Lower leg skin (tissue), 2 donors: ENCODE results near the genes ADTRP and RANBP9.

GRCh38 chr6:11423530-11423966 is 114.0 kb upstream of the TMEM170B start:
- PRO-cap = no peak
- RAMPAGE, long total RNA, 2 experiments = no peak in any of the 2 experiments

DNA sequence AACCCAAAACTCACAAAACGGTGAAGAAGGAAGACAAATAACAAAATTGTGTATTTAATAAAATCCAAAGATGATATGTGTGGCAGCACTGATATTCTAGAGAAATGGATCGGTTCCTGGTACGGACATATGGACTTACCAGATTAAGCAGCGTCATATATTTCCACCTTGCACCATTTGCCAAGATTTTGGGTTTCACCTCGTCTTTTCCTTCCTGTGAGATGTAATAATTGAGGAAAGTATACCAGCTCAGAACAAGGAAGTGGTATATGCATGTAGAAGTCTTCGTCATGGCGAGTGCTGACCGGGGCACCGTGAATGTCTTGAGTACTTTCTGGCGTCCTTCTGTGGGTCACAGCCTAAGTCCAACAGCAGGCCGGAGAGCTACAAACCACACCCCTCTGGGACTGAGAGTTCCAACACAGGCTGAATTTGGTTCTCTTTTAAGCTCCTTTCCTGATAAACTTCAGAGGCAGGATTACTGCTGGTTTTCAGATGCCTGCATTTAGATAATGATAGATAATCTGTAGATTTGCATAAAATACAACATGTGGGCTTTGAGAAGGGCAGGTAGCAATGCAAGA is at the start of gene ADTRP:
Gene ADTRP (minus strand): TSS at position 336 of the 584 bp plus-strand sequence.
- PRO-cap = no peak
- RAMPAGE, long total RNA, 2 experiments = no peak in any of the 2 experiments

GRCh38 chr6:11950133-11950580 is 62.0 kb upstream of the HIVEP1 start:
- PRO-cap = no peak
- RAMPAGE, long total RNA, 2 experiments = no peak in any of the 2 experiments

DNA sequence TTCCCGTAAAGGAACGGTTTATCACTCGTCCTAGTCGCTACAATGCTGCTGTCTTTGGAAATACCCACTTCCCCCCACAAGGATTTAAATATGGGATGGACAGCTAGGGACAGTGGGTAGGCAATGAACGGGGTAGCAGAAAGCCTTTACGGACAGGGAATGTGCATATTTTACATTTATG is 1.1 kb downstream of the HIVEP1 start:
- PRO-cap = no peak
- RAMPAGE, long total RNA, 2 experiments = no peak in any of the 2 experiments

DNA sequence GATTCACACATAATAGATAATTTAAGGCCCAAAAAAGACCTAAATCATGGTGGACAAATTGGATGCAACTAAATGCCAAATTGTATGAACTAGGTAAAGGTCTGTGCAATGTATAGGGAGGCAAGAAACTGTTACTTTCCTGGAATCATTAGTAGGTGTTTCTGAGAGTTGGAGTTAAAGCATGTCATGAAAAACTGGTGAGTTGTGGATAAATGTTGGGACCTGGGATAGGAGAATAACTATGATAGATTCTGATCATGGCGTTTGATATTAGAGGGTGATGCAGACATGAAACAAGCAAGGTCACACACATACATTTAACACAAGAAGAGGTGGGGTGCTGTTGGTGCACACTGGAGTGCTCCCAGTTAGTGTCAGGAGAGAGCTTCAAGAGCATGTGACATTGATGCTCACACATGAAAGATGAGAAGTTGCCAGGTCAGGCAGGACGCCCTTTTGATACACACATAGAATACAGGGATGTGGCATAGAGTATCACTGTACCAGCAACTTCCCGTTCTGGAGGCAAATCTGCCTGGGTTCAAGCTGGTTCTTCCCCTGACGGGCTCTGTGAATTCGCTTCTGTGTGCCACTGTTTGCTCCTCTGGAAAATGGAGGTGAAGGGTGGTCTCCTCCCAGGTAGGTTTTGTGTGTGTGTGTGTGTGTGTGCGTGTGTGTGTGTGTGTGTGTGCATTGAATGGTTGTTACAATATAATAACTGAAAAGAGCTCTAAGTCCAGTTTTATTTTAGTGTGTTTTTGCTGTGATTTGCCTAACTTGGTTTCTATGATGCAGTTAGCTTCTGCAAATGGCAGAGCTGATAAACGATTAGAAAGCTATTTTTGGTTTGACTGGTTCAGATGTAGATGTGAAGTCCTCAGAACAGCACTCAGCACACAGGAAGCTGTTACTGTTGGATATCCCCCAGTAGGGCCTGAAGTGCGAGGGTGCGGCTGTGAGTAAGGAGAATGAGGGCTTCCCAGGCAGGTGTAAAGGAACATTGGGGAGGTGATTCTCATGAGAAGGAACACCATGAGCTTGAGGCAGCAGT is 53.2 kb downstream of the HIVEP1 start:
- PRO-cap = no peak
- RAMPAGE, long total RNA, 2 experiments = no peak in any of the 2 experiments

- PRO-cap = no peak
- RAMPAGE, long total RNA, 2 experiments = no peak in any of the 2 experiments
These were observed 91.1 kb downstream of the HIVEP1 start for GRCh38 chr6:12103201-12103583.

DNA sequence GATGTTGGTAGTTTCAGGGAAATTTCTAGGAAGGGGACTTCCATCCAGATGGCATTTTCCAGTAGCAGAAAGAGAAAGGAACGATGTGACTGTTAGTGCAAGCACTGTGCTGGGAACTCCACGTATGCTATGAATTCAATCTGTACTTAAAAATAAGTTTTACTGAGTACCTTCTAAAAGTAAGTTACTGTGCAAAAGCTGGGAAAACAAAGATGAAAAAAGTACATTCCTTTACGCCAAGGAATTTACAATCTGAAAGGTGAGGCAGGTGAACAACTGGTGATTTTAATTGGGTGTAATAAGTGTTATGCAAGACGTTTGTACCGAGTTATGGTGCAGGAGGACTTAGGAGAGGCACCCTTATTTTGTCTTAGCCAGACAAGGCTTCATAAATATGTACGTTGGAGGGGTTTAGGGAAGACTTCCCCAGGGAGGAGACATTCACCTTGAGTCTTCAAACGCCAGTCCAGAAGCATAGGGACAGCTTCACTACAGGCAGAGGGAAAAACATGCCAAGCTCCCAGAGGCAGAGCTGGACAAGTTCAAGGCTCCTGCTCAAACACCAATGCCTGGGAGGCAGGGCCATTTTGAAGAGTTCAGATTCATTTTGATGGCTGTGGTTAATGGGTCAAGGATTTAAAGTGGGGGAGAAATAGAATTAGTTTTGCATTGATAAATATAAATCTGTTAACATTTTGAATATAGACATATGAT is 13.8 kb upstream of the EDN1 start:
- PRO-cap = no peak
- RAMPAGE, long total RNA, 2 experiments = no peak in any of the 2 experiments

DNA sequence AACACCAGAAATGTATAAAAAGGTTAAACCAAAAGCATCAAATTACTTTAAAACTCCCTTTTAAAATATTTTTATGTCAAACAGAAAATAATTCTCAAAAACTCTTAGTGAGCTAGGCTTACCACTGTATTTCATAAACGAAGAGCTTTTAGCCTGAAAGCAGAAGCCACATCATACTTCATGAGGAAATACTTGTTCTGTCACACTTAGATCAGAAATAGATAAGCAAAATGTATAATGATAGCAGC is 70.0 kb upstream of the PHACTR1 start:
- PRO-cap = no peak
- RAMPAGE, long total RNA, 2 experiments = no peak in any of the 2 experiments

DNA sequence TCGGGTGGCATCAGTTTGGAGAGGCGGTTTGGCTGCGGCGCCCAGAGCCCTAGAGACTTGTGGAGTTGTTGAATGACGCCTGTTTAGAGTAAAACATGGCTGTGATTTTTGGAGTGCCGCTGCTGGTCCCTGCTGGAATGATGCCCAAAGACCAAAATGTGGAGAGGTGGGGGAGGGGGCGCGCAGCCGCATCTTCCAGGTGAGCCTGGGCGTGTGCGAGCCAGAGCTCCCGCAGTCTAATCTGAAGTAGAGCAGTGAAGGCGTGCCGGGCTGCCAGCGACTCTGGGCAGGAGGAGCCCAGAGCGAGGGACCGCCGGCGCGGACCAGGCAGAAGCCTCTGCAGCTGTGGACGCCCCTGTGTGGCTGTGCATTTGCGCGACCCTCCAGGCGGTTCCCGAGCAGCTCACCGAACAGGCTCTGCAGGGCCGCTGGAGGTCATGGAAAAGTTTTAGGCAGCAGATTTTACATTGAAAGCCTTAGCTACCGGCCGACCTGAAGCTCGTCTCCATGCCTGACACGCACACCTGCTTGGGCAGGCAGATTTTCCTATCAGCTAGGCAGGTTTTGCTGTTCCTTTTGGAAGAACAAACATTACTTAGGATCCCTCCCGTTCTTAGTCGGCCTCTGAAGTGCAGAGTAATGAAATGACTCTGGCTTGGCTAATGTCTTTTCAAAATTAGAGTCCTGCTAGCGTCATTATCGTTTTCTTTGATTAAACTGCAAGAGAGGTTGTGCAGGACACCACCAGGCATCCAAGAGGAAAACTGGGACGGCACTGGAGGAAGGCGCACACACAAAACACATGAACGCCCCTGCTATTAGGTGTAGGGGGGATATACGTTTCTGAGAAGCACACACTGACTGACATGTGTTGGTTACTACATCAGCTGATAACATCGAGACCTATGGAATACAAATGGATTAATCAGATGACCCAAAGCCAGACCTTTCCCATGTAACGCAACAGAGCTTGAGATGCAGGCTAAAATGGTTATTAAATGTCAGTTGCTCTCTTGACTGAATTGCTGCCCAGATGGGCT is 298.3 kb downstream of the PHACTR1 start:
- PRO-cap = no peak
- RAMPAGE, long total RNA, 2 experiments = no peak in any of the 2 experiments

DNA sequence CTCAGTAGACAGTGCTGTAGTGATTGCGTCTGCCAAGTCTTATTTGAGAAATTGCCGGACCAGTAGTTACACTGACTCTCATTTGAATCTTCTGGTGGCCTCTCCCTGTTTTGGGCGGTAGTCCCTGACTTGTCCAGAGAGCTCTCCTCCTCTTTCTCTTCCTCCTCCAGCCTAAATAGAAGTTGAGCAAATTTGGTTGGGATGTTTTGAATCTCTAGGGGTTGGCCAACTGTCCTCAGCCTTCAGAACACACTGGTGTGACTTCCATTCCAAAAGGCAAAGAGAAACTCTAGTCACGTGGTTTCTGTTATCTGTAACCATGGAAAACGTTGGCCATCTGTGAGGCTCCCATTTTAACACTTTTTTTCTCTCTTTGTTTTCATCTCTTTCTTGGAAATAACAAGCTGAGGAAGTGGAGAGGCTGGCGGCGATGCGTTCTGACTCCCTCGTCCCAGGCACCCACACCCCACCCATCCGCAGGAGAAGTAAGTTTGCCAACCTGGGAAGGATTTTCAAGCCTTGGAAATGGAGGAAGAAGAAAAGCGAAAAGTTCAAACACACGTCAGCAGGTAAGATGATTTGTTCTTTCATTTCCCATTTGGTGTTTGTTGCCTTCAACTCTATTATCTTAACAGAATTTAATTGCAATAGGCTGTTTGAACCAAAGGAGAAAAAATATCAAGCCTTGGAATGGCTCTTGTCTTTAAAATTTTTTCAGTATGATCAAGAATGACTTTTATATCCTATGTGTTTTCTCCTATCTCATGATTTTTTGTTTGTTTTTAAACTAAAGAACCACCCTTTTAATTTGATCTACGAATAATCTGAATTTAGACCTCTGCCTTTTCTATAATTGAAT is 275.1 kb downstream of the TBC1D7 start:
- PRO-cap = bidirectional peak, plus-strand start at position 407 of the sequence, minus-strand start at position 173 of the sequence
- RAMPAGE, long total RNA, 2 experiments = start-site peak on the plus strand in 1 of 2 experiments, centred at position 426 of the sequence, 7 reads per replicate

DNA sequence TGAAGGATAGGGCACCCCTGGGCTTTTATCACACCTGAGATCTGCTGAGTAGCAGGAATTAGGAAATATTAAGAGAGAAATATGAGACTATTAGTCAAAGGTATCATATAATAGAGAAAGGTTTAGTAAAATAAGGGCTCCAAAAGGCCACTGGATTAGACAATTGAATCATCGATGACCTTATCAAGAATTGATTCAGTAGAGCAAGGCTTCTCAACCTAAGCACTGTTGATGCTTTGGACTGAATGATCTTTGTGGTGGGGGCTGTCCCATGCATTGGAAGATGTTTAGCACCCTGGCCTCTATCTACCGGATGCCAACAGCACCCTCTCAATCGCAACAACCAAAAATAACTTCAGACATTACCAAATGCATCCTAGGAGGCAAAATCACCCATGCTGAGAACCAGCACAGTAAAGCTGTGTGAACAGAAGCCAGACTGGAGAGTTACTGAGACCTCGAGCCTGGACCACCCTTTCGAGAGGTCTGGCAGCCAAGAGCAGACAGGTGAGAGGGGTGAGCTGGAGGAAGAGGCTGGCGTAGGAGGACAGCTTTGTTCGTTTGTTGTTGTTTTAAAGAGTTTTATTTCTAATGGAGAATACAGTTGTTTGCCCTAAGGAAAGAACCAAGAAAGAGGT is 67.5 kb downstream of the TBC1D7 start:
- PRO-cap = no peak
- RAMPAGE, long total RNA, 2 experiments = no peak in any of the 2 experiments

GRCh38 chr6:13287146-13287635 is 41.1 kb downstream of the TBC1D7 start:
- PRO-cap = no peak
- RAMPAGE, long total RNA, 2 experiments = no peak in any of the 2 experiments

DNA sequence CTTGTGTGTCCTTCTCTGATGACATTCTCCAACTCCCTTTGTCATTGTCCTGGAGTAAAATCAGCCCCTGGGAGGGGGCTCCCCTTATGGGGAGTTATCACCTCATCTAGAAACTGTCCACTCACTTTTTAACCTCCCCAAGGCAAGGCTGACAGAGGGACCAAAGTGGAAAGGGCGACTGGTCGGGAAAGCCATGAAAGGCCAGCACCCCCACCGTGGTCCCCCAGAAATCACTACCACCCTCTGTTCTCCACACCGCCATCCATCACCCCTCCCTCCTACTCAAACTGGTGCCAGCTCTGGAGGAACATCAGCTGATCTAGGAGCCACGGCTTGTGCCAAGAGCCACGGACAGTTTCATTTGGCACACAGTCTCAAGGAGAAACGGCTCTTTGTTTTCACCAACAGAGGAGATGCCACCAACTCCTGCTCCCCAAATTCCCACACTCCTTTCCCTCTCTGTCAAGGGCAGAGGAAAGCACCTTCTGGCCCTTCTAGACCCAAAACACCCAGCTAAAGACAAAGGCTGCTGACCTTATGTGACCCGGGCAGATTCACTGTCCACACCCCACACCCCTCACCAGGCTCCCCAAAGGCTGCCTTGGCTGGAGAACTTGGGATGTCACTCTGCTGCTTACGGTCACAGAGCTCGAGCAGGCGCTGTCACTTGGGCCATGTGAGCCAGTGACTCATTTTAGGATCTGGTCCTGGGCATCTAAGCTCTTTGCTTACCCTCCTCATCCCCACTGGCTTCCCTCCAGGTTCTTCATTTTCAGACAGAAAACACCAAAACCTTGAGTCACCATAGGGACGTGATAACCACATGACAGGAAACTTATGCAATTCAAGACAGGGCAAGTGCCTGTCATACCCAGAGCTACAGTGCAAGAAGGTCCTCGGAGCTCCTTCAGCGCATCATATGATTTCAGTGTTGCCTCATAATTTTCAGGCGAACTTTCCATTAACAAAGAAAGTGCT is 25.9 kb downstream of the TBC1D7 start:
- PRO-cap = bidirectional peak, plus-strand start at position 868 of the sequence, minus-strand start at position 629 of the sequence
- RAMPAGE, long total RNA, 2 experiments = no peak in any of the 2 experiments

- PRO-cap = no peak
- RAMPAGE, long total RNA, 2 experiments = no peak in any of the 2 experiments
These were observed 58.2 kb downstream of the GFOD1 start for GRCh38 chr6:13429131-13429603.

DNA sequence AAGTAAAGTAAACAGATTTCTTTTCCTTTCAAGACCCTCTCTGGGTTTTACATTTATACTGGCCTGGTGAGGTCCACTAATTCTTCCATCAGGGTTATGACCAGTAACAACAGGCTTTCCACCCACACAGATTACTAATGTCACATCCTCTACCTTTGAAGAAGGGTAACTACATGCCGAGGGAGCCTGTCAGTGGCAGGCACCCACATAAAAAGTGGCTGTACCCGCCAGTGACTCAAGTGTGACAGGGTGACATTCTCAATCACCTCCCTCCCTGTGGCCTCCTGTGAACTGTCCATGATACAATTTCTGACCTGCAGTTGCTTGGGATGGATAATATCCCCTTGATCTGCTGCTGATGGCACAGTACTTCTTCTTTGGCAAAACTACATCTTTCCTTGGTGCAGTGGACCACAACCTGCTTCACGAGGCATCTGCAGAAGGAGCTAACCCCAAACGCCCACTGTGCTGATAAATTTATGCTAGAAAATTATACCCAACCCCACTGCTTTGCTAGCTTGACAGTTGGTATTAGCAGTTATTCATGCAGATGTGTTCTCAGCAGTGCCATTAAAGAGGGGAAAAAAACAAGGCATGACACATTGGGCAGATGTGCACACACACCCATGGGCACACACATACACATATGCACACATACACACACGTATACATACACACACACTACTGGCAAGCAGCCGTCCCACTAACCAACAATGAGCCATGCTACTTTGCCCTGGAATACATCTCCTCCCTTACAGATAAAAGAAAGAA is 20.9 kb downstream of the GFOD1 start:
- PRO-cap = no peak
- RAMPAGE, long total RNA, 2 experiments = no peak in any of the 2 experiments

DNA sequence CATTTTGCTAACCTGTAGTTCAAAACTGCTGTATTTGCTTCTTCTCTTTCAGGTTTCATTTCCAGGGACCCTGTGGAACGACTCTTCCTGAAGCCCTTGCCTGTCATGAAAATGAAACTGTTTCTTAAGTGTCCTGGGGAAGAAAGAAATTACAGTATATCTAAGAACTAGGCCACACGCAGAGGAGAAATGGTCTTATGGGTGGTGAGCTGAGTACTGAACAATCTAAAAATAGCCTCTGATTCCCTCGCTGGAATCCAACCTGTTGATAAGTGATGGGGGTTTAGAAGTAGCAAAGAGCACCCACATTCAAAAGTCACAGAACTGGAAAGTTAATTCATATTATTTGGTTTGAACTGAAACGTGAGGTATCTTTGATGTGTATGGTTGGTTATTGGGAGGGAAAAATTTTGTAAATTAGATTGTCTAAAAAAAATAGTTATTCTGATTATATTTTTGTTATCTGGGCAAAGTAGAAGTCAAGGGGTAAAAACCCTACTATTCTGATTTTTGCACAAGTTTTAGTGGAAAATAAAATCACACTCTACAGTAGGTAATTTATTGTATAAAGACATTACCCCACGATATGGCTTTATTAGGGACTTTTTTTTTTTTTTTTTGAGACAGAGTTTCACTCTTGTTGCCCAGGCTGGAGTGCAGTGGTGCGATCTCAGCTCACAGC is 3.3 kb upstream of the NOL7 start:
- PRO-cap = no peak
- RAMPAGE, long total RNA, 2 experiments = no peak in any of the 2 experiments

DNA sequence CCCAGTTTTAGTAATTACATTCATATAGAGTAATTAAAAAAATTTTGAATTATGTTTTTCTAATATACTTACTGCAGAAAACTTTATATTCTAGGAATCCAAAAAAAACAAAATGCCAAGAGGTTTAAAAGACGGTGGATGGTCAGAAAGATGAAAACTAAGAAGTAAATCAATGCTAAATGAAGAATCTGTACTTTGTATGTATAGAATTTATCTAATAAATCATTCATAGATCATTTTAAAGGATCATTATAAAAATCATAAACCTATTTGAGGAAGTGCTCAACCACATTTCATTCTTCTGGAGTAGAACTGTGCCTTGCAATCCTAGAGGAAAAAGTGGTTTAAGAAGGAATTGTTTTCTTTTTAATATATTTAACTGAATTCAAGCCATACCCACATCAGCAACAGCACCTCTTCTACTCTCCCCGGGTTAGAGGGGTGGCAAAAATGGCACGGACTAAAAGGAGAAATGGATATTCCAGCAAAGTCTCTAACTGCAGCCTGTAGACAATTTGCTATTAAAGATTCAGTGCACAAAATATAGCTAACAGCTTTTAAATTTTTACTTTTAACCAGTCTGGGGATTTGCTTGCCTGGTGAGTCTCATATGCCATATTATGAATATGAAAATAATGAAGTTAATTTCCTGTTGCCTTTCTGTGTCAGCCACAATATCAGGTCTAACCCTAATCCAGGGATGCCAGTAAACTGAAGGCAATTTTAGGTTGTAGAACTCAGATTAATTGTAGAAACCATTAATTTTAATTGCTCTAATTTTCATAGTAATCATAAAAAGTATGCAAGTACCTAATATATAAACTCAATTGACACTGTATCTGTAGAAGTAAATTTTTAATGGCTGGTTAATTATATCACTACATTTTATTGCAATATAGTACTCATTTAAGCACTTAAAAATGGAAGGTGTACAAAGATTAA is 5.8 kb downstream of the NOL7 start:
- PRO-cap = no peak
- RAMPAGE, long total RNA, 2 experiments = no peak in any of the 2 experiments

DNA sequence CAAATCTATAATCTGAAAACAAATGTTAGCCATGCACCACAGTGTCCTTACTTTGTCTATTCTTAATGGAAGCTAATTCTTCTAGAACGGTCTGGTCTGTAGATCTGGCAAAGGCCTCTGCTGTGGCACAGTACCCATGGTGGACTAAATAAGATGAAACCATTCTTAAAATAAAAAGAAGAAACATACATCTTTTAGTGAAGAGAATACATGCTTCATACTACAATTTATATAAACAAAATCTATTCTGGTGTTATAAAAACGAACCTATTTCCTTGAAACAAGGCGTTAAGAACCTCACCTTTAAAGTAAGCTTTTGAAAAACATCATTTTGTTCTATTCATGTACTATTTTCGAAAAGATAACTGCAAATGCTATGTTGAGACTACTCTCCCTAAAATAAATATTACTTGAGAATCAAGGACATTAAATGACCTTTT is 27.3 kb downstream of the NOL7 start:
- PRO-cap = no peak
- RAMPAGE, long total RNA, 2 experiments = start-site peak on the minus strand in 1 of 2 experiments, centred at position 141 of the sequence, 22 reads per replicate

DNA sequence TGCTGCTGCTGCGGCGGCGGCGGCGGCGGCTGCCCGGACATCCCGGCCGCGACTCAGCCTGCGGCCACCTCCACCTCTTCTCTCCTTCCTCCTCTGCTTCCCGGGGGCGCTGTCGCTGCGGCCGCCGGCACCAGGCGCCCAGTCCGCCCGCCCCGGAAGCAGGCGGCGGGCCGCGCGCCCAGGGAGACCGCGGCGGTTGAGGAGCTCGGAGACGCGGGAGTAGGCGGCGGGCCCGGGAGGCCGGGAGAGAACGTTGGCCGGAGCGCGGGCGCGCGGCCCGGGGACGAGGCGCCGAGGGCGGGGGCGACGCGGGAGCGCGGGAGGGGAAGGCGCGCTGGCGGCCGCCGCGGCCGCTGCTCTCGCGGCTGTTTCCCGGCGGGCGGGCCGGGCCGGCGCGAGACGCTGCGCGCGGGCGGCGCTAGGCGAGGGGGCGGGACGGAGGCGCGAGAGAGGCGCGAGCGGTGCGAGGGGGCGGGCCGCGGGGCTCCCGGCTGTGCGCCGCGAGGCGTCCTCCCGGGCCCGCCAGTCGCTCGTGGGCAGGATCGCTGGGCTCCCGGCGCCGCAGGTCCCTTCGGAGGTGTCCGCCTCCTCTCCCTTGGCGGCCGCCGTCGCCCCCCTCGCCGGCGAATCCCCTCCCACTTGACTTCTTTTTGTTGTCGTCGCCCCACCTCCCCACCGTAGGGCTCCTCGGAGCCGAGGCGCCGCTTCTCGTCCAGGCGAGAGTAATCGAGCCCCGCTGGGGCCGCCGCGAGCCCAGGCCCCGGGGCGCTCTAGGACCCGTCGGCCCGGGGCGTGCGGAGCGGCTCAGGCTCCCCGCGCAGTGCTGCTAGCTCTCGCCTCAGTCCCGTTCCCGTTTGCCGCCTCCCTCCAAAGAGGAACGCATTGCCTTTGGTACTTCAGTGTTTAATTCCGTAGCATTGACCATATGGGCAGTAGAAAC is at the start of gene RANBP9:
Gene RANBP9 (minus strand): TSS at position 371 of the 940 bp plus-strand sequence.
- PRO-cap = bidirectional peak, plus-strand start at position 161 of the sequence, minus-strand start at position 83 of the sequence; bidirectional peak, plus-strand start at position 525 of the sequence, minus-strand start at position 371 of the sequence; bidirectional peak, plus-strand start at position 841 of the sequence, minus-strand start at position 583 of the sequence; unidirectional peak, minus-strand start at position 856 of the sequence
- RAMPAGE, long total RNA, 2 experiments = no peak in any of the 2 experiments

- PRO-cap = no peak
- RAMPAGE, long total RNA, 2 experiments = no peak in any of the 2 experiments
These were observed 49.4 kb upstream of the RANBP9 start for GRCh38 chr6:13760883-13761566.